Left cardiac atrium (tissue), 1 donor: ENCODE results near the gene CAPN15.

GRCh38 chr16:16622-17394 lies 36.6 kb downstream of the POLR3K start:
- PRO-cap = no peak

- PRO-cap = no peak
These were observed 11.5 kb downstream of the POLR3K start for GRCh38 chr16:41697-42500.

DNA sequence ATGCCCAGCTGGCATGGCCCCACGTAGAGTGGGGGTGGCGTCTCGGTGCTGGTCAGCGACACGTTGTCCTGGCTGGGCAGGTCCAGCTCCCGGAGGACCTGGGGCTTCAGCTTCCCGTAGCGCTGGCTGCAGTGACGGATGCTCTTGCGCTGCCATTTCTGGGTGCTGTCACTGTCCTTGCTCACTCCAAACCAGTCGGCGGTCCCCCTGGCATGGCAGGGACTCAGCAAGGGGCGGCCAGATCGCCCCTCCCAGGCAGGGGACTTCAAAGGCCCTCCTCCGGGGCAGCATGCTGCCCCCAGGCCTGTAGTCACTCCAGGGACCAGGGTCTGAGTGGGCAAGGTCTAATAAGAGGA lies 8.9 kb downstream of the RHBDF1 start:
- PRO-cap = no peak

- PRO-cap = no peak
These were observed 6.2 kb downstream of the MPG start for GRCh38 chr16:84188-84596.

GRCh38 chr16:97874-98713 lies 20.1 kb downstream of the MPG start:
- PRO-cap = no peak

DNA sequence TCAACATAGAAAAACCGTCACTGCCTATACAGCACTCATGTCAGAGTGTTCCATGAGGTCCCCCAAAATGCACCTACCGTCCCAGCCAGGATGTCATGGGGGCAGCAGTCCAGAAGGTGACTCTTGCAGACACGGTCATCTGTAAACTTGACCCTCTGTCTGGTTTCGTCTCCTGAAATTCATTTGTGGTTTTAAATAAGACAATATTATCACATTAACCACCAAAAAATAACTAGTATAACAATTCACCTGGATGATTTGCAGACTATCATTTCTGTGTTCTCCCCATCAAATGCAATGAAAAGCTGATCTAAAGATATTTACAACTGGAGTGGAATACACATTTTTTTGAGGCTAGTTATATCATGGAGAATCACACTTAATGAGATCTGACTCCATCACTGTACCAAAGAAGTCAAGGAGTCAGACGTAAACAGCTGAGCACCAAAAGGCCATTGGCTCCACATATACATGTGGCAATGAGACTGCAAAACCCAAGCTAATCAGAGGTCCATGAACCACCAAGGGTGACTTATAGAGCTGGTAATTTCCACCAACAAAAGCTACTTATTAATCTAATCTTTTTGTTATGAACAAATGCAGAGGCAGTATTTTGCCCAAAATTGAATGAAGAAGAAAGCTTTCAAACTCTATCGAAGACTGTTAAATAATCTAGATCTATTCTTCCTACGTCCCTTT lies 1.9 kb downstream of the LUC7L start:
- PRO-cap = no peak

DNA sequence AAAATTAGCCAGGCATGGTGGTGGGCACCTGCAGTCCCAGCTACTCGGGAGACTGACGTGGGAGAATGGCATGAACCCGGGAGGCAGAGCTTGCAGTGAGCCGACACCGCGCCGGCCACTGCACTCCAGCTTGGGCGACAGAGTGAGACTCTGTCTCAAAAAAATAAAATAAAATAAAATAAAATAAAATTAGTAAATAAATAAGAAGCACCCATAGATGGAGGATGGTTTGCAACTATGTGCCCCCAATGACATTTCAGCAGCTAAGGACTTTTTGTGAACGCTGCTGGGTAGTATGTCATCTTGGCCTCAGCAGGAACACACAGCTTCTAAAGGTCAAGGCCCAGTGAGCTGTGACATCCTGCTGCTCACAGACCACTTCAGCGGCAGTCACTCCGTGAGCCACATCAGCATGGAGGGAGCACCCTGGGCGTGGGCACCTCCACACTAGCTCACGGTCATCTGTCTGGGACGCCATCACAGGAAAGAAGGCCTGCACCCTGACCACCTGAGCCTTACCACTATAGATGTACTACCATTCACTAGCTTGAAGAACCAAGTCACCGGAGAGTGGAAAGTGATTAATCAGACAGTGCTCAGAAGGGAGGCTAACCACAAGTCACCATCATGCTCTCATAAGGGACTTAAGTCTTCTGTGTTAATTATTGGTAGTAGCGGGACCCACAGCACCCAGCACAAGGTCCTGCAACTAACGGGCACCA lies 3.4 kb downstream of the AXIN1 start:
- PRO-cap = no peak

- PRO-cap = no peak
These were observed 25.3 kb upstream of the CAPN15 start for GRCh38 chr16:501961-502873.

DNA sequence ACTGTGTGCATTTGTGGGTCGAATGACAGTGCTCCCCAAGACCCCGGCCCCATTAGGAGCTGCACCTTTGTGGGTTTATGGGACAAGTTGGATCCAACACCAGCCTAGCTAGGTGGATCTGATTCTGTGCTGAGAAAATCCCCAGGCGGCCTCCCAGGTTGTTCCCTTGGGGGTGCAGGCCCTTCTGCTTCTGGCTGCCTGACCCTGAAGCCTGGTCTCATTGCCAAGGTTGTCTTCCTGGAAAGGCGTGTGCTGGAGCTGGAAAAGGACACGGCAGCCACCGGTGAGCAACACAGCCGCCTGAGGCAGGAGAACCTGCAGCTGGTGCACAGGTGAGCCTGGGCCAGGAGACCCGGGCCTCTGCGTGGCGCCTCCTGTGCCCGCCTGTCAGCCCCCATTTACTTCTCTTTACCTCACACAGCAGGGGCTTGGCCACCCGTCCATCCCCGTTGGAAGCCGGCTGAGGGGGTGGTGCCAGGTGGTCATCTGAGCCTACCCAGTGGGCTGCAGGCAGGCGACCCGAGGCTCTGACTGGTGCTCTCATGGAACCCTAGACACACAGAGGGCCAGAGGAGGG lies 22.1 kb upstream of the CAPN15 start:
- PRO-cap = no peak

DNA sequence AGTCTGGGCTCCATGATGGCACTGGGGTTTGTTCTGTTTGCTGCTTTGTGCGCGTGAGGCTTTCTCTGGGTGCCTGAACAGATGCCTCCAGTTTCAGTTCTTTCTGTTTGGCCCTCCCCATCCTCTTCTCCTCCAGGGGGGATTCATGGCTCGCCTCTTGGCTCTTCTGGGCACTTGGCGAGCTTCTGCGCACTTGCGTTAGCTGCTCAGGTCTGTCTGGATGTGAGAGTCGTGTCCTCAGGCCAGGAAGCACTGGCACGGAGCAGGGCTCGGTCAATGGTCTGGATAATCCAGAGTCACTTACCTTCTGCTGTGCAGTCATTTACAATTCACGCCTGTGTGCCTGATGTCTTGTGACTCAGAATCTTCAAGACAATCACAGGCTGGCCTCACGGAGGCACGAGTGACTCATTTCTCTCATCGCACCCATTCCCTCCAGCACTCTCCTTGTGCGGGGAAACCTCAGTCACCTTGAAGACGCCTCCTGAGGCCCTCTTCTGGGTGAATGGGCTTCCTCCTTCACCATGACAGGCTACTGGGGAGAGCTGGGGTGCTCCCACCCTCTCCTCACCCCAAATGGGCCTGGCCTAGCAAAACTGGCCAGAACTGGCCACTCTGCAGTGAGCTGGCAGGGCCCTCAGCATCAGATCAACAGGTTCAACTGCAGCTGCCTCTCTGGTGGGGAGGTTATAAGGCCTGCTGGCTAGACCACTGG lies 2.0 kb upstream of the CAPN15 start:
- PRO-cap = no peak

DNA sequence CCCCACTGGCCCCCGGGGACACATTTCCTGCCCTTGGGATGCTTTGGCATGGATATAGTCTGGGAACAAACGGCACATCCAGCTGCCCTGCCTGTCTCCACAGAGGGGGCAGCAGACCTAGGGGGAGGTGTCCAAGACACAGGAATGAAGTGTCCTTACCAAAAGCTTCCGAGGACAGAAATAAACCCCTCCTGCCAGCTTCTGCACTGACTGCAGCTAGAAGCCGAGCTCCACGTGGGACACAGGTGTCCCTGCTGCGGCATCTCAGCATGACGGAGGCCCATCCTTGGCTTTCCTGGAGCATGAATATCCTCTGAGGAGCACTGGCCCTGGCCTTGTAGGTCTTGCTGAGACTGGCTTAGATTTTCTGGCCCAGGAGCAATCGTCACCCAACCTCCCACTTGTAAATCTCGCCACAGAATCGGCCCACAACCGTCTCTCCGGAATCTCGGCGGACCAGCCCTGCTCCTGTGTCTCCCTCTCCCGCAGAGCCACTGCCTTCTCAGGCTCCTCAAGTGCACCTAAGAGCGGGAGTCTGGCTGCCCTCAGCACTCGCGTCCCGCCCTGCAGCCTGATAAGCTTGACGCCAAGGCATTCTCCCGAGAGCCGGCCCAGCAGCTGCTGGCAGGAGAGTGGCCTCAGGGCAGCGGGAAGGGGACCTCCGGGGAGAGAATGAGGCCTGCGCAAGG lies 1.1 kb upstream of the CAPN15 start:
- PRO-cap = bidirectional peak, plus-strand start at position 602 of the sequence, minus-strand start at position 496 of the sequence

- PRO-cap = bidirectional peak, plus-strand start at chr16:527314, minus-strand start at chr16:527233; bidirectional peak, plus-strand start at chr16:527842, minus-strand start at chr16:527404
These were observed at the start of gene CAPN15 for GRCh38 chr16:527004-528083. Gene CAPN15 (plus strand): TSS chr16:527712.

DNA sequence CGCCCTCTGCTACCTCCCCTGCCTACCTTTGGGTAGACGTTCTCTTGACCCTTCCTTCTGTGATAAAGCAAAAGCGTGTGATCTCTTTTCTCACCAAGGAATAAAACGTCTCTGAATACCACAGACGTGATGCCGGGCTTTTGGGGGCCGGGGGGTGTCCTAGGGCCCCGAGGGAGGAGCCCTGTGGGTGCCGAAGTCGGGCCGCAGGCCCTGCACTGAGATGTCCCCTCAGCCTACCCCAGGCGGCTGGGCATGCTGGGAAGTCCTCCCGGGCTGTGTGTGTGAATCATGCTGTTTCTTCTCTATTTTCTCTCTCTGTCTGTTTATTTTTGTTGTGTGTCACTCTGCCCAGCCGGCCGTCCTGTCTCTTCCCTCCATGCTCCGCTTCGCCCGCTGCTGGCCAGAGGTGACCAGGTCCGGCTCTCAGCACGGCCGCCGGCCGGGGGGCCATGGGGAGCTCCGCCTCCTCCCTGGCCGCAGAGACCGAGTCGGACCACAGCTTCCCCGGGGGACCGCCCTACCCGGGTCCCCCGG lies 12.3 kb downstream of the CAPN15 start:
- PRO-cap = no peak

DNA sequence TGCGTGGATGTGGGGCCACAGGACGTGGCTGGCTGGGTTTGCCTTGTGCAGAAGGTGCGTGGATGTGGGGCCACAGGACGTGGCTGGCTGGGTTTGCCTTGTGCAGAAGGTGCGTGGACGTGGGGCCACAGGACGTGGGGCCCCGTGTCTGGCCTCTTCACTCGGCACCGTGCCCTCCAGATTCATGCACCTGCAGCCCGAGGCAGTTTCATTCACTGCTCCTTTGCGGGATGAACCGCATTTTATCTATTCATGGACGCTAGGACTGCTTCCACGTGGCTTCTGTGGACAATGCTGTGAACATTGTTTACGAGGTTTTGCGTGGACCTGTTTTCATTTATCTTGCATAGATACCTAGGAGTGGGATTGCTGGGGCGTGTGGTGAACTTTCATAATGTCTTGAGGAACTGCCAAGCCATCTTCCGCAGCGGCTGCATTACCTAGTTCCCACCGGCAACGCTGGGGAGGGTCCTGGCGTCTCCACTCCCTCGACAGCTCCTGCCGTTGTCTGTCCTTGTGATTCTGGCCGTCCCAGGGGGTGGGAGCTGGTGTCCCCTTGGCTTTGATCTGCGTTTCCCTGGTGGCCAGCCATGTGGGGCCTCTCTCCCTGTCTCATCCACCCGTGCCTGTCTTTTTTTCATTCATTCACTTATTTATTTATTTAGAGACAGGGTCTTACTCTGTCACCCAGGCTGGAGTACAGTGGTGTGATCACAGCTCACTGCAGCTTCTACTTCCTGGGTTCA lies 14.6 kb downstream of the CAPN15 start:
- PRO-cap = no peak

GRCh38 chr16:543288-543792 lies 15.8 kb downstream of the CAPN15 start:
- PRO-cap = no peak

GRCh38 chr16:565518-566479 lies 1.0 kb upstream of the NHLRC4 start:
- PRO-cap = no peak

GRCh38 chr16:592477-593473 lies 2.9 kb downstream of the RAB40C start:
- PRO-cap = no peak

- PRO-cap = no peak
These were observed 19.3 kb downstream of the RAB40C start for GRCh38 chr16:608810-609937.

DNA sequence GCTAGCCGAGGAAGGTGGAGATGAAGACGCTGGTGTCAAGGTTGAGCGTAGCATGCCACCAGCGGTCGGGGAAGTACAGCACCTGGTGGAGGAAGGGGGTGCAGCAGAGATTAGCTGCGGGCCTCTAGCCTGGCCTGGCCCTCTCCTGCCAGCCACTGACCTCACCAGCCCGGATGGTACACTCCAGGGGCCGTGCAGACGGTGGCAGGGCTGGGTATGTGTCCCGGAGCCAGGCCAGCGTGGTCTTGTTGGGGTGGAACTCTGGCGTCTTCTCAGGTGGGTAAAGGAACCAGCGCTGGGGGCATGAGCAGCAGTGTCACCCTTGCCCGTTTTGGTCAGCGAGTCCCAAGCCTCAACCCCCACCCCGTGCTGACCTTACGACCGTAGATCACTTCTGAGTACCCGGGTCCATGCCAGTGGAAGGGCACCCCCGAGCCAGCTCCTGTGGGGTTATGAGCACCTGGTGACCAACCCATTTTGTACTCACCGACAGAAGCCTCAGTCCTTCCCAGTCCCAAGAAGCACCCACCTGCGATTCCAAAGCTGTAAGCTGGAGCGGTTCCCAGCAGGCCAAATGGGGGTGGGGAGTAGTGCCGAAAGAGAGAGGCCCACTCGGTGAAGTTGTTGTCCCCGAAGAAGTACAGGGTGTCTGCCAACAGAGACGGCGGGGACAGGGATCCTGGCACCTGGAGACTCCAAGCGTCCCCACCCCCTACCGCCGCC lies 1.2 kb downstream of the JMJD8 start:
- PRO-cap = no peak

- PRO-cap = no peak
These were observed 576 bp downstream of the JMJD8 start for GRCh38 chr16:683516-684000.